Karpas-422 (cell line): ENCODE measurements around the genes ZNF354B, RUFY1 and CANX.

- PRO-cap: no peak
- RAMPAGE, long total RNA: no peak
These were observed 4.8 kb upstream of the PDLIM7 start for GRCh38 chr5:177502087-177502784.

DNA sequence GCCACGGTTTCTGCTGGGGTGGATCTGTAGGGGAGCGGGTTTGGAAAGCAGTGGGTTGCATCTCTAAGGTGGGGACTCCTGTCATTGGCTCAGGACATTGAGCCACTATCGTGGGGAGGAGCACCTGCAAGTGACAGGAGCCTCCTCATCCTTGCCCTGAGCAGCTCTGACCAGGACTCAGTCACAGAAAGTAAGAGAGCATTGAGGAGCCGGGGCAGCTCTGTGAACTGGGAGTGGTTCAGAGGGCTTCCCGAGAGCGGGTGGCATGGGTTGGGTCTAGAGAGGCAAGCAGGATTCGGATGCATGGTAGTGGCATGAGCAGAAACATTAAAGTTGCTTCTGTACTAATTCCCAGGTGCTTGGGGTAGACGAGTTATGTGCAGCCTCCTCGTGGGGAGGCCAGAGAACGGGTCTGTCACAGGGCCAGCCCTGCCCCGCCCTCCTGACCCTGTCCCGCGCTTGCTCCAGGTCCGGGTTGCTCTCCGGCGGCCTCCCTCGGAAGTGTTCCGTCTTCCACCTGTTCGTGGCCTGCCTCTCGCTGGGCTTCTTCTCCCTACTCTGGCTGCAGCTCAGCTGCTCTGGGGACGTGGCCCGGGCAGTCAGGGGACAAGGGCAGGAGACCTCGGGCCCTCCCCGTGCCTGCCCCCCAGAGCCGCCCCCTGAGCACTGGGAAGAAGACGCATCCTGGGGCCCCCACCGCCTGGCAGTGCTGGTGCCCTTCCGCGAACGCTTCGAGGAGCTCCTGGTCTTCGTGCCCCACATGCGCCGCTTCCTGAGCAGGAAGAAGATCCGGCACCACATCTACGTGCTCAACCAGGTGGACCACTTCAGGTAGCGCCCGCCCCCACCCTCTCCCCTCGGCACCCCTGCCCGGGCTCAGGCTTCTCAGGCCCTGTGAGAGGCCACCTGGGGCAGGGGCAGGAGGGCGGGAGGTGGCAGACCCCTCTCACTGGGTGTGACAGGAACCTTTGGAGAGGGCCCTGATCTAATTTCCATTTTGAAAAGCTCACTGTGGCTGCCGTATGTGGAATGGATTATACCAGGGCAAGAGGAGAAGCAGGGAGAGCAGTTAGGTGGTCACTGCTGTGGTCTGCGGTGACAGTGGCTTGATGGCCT, 4.1 kb downstream of the B4GALT7 start:
- PRO-cap: no peak
- RAMPAGE, long total RNA: no peak

DNA sequence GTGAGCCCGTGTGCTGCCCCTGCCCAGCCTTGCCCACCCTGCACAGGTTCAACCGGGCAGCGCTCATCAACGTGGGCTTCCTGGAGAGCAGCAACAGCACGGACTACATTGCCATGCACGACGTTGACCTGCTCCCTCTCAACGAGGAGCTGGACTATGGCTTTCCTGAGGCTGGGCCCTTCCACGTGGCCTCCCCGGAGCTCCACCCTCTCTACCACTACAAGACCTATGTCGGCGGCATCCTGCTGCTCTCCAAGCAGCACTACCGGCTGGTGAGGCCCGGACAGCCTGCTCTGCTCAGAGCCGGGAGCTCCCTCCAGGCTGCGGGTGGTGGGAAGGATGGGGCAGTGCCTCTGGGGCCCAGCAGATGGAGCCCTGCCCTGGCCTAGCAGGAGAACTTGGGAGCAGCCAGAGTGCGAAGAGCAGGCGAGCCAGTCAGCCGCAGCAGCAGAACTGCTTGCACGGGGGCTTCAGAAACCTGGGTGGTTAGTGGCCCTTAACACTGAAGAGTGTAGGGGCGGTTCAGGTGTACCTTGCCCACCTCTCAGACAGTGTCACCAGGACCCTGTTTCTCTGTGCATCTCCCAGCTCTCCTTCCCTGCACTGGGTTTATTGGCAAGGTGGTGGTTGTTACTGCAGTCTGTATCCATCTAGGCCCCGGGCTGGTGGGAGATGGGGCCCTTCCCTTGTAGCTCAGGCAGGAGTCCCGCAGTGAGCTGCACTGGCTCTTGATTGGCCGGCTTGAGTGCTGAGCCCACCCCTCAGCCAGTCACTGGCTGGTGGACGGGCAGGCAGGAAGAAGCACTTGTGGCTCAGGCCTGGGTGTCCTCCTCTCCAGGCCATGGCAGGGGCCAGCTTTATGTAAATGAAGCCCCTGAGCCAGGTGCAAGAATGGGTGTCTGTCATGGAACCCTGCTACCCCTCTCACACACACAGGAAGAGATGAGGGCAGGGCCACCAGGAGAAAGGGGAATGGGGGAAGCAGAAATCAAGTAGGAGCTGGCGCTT, 7.6 kb downstream of the B4GALT7 start:
- PRO-cap: no peak
- RAMPAGE, long total RNA: no peak

GRCh38 chr5:177616776-177617227, 16.9 kb downstream of the B4GALT7 start:
- PRO-cap: no peak
- RAMPAGE, long total RNA: no peak

- PRO-cap: no peak
- RAMPAGE, long total RNA: no peak
These were observed 72.0 kb downstream of the B4GALT7 start for GRCh38 chr5:177671723-177672598.

- PRO-cap: no peak
- RAMPAGE, long total RNA: no peak
These were observed 6.1 kb downstream of the HNRNPAB start for GRCh38 chr5:178210339-178210999.

- PRO-cap: no peak
- RAMPAGE, long total RNA: no peak
These were observed 136.9 kb downstream of the COL23A1 start for GRCh38 chr5:178453187-178453801.

- PRO-cap: no peak
- RAMPAGE, long total RNA: no peak
These were observed 27.3 kb upstream of the ZNF354B start for GRCh38 chr5:178832387-178832953.

DNA sequence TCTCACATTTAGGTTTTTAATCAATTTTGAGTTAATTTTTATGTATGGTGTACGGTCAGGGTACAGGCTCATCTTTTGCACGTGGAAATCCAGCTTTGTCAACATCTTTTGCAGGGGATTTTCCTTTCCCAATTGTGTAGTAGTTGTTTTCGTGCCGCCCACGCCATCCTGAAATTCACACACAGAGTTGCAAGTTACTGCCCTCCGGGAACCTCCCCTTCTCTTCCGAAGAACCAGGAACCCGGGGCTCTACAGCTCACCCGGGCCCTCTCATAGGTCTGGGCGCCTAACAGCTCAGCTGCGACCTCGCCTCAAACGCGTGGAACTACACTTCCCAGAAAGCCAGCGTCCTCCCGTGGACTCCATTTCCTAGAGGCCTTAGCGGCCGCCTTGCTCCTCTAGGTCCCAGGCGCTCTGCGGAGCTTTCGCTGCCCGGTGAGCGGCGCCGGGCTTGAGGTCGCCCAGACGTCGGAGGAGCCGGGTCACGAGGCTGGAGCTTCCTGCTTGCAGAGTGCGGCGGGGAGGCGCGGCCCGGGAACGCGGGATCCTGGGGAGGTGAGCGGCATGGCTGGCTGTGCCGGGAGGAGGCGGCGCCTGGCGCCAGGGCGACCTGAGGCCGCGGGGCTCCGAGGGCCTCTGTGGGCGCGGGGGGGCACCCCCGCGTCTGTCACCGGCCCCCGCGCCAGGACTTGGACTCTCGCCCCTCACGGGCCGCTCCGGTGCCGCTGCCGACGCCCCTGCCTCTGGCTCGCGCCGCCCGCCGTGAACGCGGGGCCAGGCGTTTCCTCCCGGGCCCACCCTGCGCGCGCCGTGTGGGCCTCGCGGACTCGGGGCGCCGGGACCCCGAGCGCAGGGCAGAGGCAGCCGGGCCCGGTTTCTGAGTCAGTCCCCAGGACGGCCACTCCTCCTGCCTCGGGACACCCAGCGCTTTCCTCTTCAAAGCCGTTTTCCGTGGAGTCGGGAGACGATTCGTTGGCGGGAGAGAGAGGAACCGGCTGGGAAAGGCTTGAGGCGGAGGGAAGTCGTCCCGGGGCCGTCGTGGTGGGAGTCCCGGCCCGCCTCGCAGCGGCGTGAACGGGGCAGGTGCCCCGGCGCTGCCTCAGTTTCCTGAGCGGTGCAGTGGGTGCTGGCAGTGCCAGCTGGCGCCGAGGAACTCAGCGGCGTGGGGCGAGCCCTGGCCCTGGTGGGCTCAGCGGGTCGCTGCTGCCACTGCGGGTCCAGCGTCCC, at the start of gene ZNF354B:
Gene ZNF354B (plus strand): TSS at position 381 of the 1,227 bp plus-strand sequence.
- PRO-cap: bidirectional peak, plus-strand start at position 464 of the sequence, minus-strand start at position 224 of the sequence
- RAMPAGE, long total RNA: no peak

DNA sequence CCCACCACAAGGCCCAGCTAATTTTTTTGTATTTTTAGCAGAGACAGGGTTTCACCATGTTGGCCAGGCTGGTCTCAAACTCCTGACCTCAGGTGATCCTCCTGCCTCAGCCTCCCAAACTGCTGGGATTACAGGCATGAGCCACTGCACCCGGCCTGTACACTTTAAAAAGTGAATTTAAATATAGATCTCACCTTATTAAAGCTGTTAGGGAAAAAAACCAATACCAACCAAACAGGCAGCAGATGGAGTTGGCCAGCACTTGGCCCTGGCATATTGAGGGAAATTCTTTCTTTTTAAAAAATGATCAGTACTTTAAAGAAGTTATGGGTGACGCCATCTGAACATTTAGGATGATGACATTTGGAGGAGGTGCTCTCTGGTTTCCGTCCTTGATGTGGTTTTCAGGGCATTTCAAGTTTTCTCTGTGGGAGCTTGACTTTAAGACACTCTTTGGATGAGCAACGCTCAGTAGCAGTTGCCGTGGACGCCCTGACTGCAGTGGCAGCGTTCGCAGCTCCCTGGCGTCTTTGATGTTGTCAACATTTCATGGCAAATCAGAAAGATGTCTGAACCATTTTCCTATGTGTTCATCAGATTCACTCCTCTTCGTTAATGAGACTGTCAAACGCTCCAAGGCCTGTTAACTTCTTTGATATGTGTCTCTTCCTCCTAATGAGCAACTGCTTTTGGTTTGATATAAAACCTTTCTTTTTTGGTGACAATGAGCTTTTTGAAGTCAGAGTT, 86.0 kb downstream of the ZNF354C start:
- PRO-cap: no peak
- RAMPAGE, long total RNA: no peak

GRCh38 chr5:179378485-179379255, 33.4 kb upstream of the ADAMTS2 start:
- PRO-cap: no peak
- RAMPAGE, long total RNA: no peak

GRCh38 chr5:179475138-179475856, 75.1 kb upstream of the RUFY1 start:
- PRO-cap: no peak
- RAMPAGE, long total RNA: no peak

DNA sequence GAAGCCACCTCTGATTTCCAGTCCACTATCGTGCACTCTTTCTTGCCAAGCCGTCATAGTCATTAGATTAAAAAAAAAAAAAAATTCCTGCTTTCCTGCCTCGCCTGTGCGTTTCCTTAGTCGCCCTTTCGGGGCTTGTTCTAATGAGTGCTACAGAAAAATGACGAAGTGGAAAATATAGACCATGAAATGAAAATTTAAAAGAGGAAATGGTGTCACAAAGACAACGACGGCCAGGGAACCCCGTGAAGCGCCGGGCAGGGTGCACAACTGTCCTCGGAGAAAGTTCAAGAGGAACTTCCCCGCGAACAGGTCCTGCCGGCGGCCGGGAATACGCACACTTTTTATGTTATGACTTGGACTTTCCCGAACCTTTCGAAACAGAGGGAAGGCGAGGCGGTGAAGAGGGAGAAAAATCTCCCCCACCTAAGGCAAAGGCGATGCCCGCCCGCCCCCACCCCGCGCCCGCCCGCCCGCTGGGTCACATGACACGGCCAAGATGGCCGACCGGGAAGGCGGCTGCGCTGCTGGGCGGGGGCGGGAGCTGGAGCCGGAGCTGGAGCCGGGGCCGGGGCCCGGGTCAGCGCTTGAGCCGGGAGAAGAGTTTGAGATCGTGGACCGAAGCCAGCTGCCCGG, at the start of gene RUFY1:
Gene RUFY1 (plus strand): TSS at position 484 of the 636 bp plus-strand sequence.
- PRO-cap: bidirectional peak, plus-strand start at position 226 of the sequence, minus-strand start at position 142 of the sequence; bidirectional peak, plus-strand start at position 491 of the sequence, minus-strand start at position 386 of the sequence
- RAMPAGE, long total RNA: no peak

- PRO-cap: bidirectional peak, plus-strand start at chr5:179551195, minus-strand start at chr5:179551121
- RAMPAGE, long total RNA: no peak
These were observed 553 bp downstream of the RUFY1 start for GRCh38 chr5:179550707-179551507.

DNA sequence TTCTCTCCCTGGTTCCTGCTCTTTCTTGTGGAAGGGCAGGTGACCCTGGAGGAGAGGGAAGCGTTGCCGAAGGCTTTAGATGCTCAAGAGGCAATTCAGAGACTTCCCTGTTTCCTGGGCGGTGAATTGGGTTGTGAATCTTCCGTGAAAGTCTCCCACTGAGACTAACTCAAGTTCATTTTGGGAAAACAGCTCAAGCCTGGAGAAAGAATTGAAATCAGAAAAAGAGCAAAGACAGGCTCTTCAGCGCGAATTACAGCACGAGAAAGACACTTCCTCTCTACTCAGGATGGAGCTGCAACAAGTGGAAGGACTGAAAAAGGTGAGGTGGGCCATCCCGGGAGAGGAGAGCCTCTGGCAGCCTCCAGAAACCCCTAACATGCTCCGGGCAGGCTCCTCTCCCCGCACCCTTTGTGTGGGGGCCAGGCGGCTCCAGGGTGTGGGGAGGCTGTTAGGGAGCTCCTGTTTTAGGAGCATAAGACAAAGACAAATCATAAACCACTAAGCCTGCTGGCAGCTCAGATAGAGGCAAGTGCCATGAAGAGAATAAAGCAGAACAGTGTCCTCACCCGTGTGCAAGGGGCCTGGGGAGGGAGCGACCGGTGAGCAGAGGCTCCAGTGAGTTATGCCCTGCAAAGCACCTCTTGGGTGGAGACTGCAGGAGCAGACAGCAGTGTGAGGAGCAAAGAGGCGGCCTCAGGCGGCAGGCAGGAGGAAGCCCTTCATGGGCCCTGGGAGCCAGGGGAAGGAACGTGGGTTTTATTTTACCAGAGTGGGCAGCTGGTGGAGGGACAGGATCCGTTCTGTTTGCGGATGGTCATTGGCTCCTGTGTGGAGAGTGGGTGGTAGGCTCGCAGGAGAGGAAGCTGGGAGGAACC, 24.7 kb downstream of the HNRNPH1 start:
- PRO-cap: no peak
- RAMPAGE, long total RNA: no peak

DNA sequence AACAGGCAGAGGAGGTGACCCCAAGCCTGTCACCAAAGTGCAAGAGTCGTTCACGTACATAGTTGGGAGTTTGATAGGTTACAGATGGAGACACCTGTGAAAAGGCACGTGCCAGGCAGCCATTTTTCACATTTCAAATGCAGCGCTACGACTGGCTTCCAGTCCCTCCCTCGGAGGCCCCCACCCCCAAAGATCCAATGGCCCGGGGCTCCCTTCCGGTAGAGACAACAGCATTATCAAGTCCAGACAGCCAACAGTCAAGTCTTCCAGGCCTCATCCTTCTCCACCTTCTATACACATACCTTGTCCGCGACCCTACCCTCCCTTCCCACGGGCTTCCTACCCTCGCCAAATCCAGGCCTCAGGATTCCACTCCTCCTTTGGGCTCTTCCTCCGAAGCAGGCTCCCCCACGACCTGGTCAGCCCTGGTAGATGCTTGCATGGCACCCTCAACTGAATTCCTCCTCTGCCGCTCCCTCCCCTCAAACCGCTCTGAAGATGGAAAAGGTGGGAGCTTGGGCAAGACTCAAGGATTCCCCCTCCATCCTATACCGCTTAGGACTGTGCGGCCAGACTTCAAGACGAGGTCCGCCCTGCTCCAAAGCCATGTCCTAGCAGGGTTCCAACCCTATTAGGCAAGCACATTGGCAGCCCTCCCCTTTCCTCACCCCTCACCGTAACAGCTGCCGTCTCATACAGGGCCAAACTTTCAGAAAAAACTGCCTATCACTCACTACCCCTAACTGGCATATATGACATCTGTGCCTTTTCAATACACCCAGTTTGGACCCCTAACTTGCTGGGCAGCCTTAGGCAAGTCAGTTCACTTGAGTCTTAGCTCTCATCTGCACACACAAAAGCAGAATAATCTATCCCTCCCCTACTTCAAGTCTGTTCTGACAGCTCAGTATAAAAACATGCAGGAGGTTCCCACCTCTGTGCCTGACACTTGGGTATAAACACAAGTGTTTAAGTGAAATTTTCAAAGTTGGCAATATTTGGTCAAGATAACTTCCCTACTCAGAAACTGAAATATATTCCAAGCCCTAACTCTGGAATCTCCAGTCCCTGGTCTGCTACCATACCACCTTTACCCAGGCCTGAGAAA, 12.9 kb downstream of the HNRNPH1 start:
- PRO-cap: no peak
- RAMPAGE, long total RNA: no peak

DNA sequence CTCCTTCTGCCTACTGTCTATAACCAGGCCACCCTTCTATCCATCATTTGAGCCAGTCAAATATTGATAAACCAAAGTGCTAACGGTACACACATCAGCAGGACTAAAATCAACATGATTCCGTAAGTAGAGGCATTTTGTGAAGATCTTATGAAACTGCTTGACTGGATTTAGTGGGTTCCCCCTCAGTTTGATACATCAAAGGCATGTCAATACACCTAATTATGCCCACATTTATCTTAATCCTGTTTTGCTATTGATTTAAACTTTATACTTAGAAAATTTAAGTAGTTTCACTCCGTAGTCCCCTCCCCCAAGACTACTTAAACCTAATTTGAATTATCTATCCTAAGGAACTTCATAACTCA, 7.1 kb downstream of the HNRNPH1 start:
- PRO-cap: no peak
- RAMPAGE, long total RNA: no peak

- PRO-cap: no peak
- RAMPAGE, long total RNA: no peak
These were observed 11.1 kb upstream of the HNRNPH1 start for GRCh38 chr5:179634672-179634927.

DNA sequence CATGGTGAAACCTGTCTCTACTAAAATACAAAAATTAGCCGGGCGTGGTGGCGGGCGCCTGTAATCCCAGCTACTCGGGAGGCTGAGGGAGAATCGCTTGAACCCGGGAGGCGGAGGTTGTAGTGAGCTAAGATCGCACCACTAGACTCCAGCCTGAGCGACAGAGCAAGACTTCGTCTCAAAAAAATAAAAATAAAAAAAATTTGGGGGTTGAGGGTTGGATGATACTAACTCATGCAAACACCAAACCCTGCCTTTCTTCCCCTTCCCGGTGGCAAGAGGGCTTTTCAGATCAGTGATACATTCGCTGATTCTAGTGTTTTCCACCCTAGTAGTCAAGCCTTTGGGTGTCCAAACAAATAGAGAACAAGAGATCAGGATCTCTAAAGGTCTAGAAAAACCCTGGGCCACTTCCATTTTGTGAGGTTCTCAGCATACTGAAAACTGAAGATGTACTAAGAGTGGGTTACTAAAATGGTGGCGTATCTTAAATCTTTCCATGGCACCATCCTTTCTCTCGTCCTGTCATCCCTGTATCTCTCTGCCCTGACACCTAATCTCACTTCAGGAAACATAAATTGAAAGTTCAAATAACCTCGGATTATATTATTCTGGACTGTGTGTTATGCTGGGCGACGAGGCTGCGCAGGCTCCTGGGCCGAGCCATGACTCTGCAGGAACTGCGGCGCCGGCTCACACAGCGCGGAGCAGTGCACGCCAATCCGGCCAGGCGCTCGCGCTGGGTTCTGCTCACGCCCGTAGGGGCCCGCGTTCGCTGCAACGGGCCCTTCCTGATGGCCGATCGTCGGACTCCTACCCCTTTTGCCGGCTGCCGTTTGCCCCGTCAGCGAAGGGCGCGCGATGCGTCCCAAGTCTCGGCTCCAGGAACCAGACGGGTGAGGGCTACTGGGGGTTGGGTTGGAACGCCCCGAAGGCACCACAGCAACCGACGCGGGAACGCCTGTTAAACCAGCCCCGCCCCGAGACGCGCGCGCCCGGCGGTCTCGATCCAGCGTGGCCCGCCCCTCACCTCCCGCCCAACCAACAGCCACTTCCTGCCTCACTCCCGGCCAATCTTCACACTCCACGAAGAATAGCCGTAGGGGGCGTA, 704 bp upstream of the CANX start:
- PRO-cap: unidirectional peak, minus-strand start at position 682 of the sequence; bidirectional peak, plus-strand start outside the sequence, minus-strand start at position 889 of the sequence
- RAMPAGE, long total RNA: start-site peak on the minus strand centred at position 922 of the sequence, 119 bp wide, 20 and 18 reads in 2 replicates

DNA sequence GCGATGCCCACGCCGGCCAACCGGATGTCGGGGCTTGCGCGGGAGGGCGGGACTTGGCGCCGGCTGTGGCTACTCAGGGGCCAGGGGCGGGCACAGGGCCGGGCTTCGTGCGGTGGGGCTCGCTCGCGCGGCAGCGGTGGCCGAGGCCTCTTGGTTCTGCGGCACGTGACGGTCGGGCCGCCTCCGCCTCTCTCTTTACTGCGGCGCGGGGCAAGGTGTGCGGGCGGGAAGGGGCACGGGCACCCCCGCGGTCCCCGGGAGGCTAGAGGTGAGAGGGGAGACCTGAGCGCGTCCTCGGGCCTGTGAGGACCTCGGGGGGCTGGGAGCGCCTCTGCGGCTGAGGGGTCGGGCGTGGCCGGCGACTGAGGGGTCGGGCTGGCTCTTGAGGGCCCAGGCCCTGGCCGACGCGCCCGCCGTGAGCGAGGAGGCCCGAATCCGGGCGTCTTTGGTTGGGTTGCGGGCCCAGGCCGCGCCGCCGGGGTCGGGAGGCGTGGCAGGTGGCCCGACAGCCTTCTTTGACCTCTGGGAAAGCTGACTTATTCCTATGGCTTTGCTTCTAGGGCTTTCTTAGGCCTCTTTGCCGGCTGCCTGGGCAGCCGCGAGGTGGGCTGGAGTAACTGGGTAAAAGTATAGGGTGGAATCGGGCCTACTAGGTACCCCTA, at the start of gene CANX:
Gene CANX (plus strand): TSS at position 133 of the 662 bp plus-strand sequence.
- PRO-cap: bidirectional peak, plus-strand start at position 143 of the sequence, minus-strand start outside the sequence
- RAMPAGE, long total RNA: start-site peak on the plus strand centred at position 164 of the sequence, 57 bp wide, 330 and 185 reads in 2 replicates